Vagina (tissue), 1 donor: ENCODE data around the gene NCBP2.

- PRO-cap: no peak
- RAMPAGE, long total RNA: start-site peak on the plus strand at chr3:196906686-196906902, 45 reads
These were observed 35.6 kb downstream of the NCBP2 start for GRCh38 chr3:196906541-196907250.

DNA sequence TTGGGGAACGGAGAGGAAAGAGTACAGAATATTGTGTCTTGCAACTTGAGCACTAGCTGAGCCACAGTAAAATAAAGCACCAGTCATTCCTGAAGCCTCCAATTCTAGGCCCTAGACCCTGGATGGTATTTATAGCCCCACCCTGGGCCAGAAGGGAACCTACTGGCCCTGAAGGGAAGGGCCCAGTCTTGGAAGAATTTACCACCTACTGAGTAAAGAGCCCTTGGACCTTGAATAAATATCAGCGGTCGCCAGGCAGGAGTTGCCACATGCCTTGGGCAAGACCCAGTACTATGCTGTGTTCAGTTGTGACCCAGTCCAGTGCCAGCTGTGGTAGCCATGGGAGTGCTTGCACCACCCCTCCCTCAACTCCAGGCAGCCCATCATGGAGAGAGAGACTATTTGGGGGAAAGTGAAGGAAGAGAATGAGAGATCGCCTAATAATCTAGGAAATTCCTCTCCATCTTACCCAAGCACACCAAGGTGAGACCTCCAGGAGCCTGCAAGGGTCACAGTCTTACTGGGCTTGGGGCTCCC is 26.9 kb downstream of the NCBP2 start:
- PRO-cap: no peak
- RAMPAGE, long total RNA: no peak

DNA sequence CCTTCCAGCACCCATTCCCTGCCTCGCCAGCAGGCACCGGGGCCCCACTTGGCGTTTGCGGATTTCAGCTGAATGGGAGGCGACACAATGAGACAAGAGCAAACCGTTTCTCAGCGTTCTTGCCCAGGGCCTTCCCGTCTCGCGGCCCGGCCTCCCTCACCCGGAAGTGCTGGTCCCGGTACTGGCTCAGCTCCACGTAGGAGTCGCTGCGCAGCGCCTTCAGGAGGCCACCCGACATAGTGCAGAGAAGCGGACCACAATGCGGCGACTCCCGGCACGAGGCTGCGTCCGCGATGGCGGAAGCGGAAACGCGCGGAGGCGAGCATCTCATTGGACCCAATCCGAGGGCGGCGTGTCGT is at the start of gene NCBP2:
Gene NCBP2 (minus strand): TSS at position 263 of the 359 bp plus-strand sequence.
- PRO-cap: bidirectional peak, plus-strand start outside the sequence, minus-strand start at position 168 of the sequence
- RAMPAGE, long total RNA: start-site peak on the minus strand centred at position 150 of the sequence, 29 bp wide, 71 reads; start-site peak on the minus strand centred at position 261 of the sequence, 51 bp wide, 195 reads

DNA sequence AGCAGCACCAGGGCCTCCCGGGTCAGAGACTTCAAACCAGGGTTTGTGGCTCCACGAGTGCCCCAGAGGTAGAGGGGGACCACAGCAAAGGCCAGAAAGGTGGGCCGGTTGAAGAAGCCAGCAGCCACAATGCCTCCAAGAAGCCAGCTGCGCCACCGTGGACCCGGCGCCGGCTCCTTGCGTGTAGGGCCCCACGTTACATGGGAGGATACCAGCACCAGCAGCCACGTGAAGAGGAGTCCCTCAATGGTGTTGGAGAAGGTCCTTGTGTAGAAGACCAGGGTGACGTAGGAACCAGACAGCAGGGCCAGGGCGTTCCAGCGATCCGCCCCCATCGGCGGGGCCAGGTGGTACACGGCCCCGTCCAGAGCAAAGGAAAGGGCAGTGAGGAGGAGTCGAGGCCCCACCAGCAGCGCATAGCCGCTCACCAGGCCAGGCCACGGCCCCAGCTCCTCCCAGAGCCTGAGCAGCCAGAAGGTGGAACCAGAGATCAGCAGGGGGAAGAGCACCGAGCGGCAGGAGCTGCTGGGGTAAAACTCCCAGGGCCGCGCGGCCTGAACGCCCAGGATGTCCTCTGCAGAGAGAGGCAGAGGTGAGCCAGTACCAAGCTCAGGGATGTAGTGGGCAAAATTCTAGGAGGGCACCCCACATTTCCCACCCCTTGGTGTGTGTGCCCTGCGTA is 5.8 kb downstream of the NCBP2AS2 start:
- PRO-cap: no peak
- RAMPAGE, long total RNA: no peak

GRCh38 chr3:196985297-196985812 is 16.7 kb upstream of the PIGZ start:
- PRO-cap: no peak
- RAMPAGE, long total RNA: no peak

- PRO-cap: no peak
- RAMPAGE, long total RNA: no peak
These were observed 28.0 kb upstream of the PIGZ start for GRCh38 chr3:196996450-196997238.

DNA sequence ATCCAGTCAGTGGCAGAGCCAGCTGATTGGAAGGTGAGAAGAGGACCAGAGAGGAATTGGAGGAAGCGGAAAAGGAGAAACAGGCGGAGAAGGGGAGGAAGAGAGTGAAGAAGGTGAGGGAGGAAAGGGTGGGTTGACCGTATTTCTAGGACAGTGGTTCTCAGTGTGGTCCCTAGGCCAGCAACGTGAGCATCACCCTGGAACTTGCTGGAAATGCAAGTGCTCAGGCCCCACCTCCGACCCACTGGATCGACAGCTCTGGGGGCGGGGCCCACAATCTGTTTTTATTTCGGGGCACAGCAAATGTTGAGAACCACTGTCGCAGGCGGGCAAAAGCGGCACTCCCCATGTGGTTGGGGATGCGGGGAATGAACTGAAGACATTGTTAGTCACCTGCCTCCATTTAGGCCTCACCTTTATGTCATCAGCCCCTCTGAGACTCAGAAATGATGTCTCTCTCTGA is 954 bp upstream of the MELTF start:
- PRO-cap: no peak
- RAMPAGE, long total RNA: no peak

DNA sequence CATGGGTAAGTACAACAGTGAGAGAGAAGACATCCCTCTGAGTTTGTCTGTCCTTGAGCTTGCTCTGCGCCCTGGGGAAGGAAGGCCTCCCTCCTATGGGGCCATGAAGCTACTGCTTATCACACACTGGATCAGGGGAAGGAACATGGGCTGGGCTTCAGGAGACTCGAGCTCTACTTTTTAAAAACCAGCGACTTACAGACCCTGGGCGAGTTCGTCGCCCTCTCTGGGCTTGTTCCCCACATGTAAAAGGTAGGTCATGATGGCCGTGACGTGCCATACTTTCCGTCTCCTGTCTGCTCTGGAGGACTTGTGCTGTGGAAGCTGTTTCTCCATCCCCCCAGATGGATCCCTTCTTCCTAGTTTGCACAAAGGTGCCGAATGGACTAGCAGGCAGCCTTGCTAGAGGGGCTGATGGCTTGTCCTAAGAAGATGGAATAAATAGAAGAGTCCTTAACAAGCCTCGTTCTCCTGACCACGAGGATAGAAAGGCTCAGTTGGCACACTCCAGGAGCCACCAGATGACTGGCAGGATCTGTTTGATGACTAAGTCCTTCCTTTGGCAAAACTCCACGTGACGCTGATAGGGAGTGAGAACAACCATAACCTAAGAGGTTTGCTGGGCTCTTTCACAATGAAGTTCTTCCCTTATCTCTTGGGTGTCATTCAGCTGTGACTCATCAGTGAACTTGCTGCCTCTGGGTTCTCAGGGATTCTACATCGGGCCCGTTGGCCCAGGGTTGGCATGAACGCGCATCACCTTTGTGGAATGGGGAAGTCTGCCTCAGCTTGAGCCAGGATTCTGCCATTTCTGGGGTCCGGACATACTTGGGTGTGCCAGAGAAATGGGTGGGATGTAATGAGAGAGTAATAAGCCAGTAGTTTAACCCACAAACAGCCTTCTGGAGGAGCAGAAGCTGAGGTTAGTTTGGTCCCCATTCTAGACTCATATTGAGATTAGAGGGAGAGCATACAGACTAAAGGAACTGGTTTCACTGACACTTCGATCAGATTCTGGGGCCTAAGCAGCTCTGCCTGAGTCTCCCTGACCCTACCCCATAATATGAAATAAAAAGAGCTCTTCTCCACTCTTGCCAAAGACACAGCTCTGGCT is 1.7 kb upstream of the MELTF start:
- PRO-cap: bidirectional peak, plus-strand start at position 720 of the sequence, minus-strand start at position 473 of the sequence
- RAMPAGE, long total RNA: no peak

DNA sequence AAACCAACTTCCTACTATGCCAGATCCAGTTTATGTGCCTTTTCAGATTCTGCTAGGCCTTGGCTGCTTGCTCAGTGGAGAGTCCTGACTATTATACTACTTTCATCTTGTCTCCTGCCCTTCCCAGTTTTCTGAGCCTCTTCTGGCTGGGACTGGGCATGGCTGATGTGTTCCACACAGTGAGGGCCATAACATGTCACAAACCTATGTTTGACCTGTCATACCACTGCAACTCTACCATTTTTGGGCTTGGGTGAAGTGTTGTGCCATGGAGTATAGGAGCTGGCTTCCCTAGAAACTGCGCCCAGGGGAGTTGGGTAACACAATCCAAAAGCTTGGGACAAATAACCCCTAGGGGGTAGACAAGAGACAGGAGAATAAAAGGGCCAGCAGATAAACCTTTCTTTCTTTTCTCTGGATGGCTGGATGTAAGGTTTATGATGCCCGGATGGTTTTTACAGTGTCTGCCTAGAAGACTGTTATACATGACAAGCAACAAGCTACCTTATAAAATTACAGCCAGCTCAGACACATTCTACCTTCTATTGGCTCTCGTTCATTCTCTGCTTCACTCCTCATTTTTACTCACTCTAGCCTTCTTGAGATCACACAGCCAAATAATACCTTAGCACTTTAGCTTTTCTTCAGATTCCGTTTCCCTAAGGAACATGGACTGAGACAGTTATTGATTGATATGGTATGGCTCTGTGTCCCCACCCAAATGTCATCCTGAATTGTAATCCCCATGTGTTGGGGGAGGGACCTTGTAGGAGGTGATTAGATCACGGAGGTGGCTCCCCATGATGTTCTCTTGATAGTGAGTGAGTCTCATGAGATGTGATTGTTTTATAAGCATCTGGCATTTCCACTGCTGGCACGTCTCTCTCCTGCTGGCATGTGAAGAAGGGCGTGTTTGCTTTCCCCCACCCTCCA is 105.2 kb upstream of the MELTF start:
- PRO-cap: no peak
- RAMPAGE, long total RNA: no peak

DNA sequence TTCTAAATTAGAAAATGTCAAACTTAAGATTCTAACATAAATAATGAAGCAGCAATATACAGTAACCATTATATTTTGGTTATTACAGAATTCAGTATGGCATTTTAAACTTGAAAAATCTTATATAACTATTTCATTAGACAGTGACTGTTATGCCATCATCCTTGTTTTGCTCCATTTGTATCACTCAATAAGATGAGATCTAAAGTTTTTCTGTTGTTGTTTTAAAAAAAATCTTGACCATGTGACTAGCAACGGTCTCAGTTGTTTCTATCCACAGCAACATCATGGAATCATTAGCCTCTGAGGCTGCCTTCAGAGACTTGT is 129.9 kb downstream of the DLG1 start:
- PRO-cap: no peak
- RAMPAGE, long total RNA: no peak

- PRO-cap: no peak
- RAMPAGE, long total RNA: no peak
These were observed 53.8 kb downstream of the BDH1 start for GRCh38 chr3:197501856-197502486.

DNA sequence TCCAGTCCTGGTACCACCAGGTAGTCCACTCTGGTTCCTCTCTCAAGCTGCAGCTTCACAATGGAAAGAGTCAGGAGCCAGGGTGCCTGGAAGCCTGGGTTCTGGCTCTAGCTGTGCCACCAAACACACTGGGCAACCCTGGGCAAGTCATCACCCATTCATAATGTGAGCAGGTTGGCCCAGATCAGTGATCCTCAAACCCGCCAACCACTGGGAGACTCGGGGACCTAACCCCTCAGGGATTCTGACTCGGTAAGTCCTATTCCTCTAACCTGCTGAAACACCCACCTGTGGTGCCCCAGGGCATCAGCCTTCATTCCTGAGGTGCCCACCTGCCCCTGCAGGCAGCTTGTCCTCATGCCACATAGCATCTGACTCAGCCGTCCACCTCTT is 9.2 kb downstream of the BDH1 start:
- PRO-cap: no peak
- RAMPAGE, long total RNA: start-site peak on the minus strand centred at position 118 of the sequence, 33 bp wide, 12 reads

GRCh38 chr3:197572884-197573753 is 17.4 kb upstream of the BDH1 start:
- PRO-cap: no peak
- RAMPAGE, long total RNA: no peak

DNA sequence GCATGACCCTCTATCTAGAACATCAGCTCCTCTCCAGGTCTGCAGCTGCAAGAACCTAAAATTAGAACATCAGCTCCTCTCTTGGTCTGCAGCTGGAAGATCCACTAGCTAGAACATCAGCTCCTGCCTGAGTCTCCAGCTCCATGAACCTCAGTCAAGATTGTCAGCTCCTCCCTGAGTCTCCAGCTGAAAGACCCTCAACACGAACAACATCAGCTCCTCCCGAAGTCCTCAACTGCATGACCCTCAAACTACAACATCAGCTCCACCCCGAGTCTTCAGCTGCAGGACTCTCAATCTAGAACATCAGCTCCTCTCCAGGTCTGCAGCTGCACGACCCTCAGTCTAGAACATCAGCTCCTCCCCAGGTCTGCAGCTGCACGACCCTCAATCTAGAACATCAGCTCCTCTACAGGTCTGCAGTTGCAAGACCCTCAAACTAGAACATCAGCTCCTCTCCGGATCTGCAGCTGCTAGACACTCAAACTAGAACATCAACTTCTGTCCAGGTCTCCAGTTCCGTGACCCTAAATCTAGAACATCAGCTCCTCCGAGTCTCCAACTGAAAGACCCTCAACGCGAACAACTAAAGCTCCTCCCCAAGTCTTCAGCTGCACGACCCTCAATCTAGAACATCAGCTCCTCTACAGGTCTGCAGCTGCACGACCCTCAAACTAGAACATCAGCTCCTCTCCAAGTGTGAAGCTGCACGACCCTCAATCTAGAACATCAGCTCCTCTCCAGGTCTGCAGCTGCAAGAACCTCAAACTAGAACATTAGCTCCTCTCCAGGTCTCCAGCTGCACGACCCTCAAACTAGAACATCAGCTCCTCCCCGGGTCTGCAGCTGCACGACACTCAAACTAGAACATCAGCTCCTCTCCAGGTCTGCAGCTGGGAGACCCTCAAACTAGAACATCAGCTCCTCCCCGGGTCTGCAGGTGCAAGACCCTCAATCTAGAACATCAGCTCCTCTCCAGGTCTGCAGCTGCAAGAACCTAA is 85.5 kb upstream of the BDH1 start:
- PRO-cap: no peak
- RAMPAGE, long total RNA: start-site peak on the minus strand centred at position 75 of the sequence, 229 bp wide, 9 reads; start-site peak on the minus strand centred at position 468 of the sequence, 95 bp wide, 6 reads

- PRO-cap: no peak
- RAMPAGE, long total RNA: no peak
These were observed 5.7 kb downstream of the RUBCN start for GRCh38 chr3:197730986-197731508.

GRCh38 chr3:197735789-197736615 is 702 bp downstream of the RUBCN start:
- PRO-cap: no peak
- RAMPAGE, long total RNA: no peak

- PRO-cap: no peak
- RAMPAGE, long total RNA: no peak
These were observed 639 bp upstream of the RUBCN start for GRCh38 chr3:197737450-197737636.

DNA sequence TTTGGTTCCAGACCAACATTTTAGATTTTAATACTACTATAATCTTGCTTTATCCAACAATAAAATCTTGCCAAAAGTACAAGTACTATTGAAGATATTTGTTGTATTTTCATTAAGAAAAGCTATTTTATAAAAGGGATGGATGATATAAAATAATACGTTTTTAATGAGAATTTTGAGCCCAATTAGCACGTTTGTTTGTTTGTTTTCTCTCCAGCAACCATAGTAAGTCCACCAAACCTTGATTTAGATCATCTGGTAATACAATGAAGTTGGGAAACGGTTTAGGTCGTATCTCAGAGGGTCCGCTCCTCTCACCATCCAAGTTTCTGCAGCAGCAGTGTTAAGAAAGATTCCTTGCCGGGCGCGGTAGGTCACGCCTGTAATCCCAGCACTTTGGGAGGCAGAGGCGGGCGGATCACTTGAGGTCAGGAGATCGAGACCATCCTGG is 745 bp upstream of the LRCH3 start:
- PRO-cap: no peak
- RAMPAGE, long total RNA: no peak

GRCh38 chr3:197854784-197855508 is 63.9 kb downstream of the LRCH3 start:
- PRO-cap: no peak
- RAMPAGE, long total RNA: no peak

GRCh38 chr3:197906583-197906974 is 43.4 kb upstream of the RPL35A start:
- PRO-cap: no peak
- RAMPAGE, long total RNA: no peak